HL-60 (cell line): ENCODE measurements around the genes GRM7, RAD18 and BRPF1.

- RRBS, result 39% methylated on average over 10 of the region's 49 CpGs
These were observed at the start of gene GRM7 for GRCh38 chr3:6860580-6861309. GRM7 (plus strand) TSS chr3:6861115.

- RRBS, result 23% methylated on average over 8 of the region's 30 CpGs
These were observed 1.7 kb downstream of the GRM7 start for GRCh38 chr3:6862571-6863063.

GRCh38 chr3:8460923-8461509 is 40.6 kb upstream of the LMCD1 start:
- RRBS, result no CpG with 5 or more reads among the region's 3 CpGs

DNA sequence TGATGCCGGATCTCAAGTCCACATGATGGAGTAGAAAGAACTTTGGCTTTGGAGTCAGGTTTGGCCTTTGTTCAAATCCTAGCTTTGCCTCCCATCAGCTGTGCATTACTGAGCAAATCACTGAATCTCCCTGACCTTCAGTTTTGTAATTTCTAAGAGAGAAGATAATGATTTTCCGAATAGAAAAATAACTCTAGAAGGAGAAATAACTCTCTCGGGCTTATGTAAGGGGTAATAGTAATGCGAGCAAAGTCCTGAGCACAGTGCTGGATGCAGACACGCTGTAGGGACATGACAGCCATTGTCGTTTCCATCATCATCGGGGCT is 59.9 kb downstream of the LMCD1 start:
- RRBS, result no CpG with 5 or more reads among the region's 7 CpGs

GRCh38 chr3:8580733-8581288 is 63.8 kb downstream of the SSUH2 start:
- RRBS, result 20% methylated on average over 1 of the region's 8 CpGs

- RRBS, result no CpG with 5 or more reads among the region's 9 CpGs
These were observed 7.3 kb upstream of the SSUH2 start for GRCh38 chr3:8651877-8652390.

DNA sequence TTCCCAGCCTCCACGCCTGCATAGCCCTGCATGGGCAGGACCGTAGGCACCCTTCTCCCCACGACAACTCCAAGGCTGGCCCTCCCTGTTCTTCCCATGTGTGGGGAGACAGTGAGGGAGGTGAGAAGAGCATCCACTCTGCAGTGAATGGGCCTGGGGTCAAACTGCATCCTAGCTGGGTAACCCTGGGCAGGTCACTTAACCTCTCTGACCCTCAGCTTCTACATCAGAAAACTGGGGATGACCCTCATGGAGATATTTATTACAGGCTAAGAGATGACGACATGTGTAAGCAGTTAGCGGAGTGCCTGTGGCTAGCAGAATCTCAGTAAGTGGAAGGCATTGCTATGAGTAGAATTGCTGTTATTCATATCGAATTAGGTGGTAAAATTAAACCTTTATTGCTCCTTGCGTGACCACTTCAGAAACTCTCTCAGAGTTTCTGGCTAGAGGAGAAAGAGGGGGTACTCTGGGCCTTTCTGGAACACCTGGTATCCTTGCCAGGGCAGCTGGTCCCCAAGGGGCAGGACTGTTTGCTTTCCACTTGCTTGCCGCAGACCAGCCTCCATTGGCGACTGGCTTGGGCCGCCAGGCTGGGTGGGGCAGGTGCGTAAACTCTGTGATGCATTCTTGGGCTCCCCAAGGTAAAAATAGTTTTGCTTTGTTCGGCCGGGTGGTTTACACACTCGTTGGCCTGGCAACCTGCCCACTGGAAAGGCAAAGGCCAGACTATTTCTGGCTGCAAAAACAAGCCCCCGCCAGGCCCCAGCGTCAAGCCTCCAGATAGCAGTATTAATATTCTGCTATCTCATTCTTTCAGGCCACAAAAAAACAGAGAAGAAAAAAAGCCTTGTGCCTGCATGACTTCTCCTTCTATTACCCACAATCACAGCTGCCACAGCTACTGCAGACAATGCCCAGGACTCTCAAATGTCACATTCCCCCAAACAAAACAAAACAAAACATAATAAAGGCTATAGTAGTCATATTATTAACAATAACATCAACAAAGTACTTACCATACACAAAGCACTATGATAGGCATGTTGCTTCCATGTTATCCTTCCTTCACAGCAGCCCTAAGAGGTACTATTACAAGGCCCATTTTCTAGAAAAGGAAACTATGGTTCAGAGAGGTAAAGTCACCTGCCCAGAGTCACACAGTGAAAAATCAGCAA is 13.7 kb upstream of the SSUH2 start:
- RRBS, result no CpG with 5 or more reads among the region's 16 CpGs

GRCh38 chr3:8962877-8963906 is at the start of gene RAD18:
RAD18 (minus strand) TSS chr3:8963472.
- RRBS, result 3% methylated on average over 25 of the region's 52 CpGs

GRCh38 chr3:8981567-8982107 is 18.4 kb upstream of the RAD18 start:
- RRBS, result no CpG with 5 or more reads among the region's 11 CpGs

GRCh38 chr3:9049271-9049774 is 86.1 kb upstream of the RAD18 start:
- RRBS, result no CpG with 5 or more reads among the region's 8 CpGs

DNA sequence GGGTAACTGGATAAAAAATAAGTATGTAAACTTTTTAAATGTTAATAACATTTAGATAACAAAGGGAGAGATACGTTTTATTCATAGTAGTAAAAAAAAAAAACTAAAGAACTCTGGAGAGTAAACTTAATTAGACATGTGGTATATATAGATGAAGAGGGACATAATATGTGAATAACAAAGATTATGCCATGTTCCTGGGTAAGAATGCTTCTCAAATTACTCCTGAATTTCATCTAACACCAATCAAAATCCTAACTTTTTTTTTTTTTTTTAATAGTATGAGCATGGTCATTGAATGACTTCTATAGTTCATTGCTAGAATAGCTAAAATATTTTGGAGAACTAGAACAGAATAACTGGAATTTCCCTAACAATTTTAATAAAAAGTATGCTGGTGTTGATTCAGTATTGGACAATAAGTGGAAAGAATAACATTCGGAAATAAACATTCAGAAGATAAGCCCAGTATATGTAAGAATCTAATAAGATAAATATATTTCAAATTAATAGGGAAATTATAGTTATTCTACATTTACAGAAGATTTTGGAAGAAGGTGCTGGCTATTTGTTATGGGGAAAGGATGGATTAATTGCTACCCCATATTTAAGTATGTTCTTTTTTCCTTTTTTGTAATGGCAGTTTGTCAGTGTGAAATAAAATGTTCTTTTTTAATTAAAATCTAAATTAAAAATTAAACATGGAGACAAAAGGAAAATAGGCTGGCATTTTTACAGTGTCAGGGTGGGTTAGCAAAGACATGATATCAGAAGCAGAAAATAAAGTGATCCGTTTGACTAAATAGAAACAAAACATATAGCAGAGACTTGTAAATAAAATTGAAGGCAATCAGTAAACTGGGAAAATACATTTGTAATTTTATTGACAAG is 63.0 kb downstream of the SETD5 start:
- RRBS, result no CpG with 5 or more reads among the region's 3 CpGs

- RRBS, result no CpG with 5 or more reads among the region's 5 CpGs
These were observed 75.9 kb downstream of the LHFPL4 start for GRCh38 chr3:9477788-9478122.

- RRBS, result no CpG with 5 or more reads among the region's 9 CpGs
These were observed 27.0 kb upstream of the CPNE9 start for GRCh38 chr3:9676453-9677282.

DNA sequence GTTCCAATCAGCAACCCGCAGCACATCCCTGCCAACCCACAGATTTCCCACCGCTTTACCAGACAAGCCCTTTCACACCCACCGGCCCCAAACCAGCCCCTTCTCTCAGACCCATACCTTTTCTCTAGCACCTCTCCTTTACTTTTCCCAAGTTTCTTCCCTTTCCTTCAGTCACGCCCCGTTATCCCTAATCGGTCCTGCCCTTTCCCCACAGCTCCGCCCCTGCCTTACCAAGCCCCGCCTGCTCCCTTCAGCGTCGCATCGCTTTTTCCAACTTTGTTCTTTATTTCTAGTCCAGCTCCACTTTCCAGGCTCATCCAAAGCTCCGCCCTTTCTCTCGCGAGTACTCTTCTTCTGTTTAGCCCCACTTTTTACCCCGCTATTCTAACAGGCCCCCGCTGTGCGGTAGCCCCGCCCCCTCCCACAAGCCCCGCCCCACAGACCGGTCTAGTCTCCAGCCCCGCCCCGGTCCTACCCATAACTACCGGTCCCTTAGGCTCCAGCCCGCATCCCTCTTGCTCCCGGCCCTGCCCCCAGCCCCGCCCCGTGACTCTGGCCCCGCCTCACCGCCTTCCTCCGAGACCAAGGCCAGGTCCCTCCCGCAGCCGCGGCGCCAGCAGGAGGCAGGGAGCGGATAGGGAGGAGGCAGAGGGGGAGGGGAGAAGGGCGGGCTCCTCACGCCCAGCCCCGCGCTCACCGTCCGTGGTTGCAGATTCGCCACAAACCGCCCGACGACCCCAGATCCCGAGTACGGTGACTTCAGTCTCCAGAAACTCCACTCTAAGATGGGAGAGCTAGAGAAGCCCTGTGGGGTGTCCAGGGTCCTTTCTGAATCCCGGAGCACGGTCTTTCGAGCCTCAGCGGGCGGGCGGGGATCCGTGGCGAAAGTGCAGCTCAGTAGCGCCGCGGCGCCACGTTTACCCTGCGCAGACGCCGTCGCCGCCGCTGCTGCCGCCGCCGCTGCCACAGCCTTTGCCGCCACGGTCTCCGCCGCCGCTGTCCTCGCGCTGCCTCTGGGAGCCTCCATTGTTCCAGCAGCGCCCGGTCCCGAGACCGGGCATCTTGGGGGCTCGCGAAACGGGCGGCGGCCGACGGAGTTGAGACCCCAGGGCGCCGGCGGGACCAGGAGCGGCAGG is at the start of gene BRPF1:
Gene BRPF1 (plus strand): TSS at position 920 of the 1,136 bp plus-strand sequence.
- RRBS, result 3% methylated on average over 12 of the region's 91 CpGs

GRCh38 chr3:9765835-9766562 is 3.7 kb downstream of the CAMK1 start:
- RRBS, result no CpG with 5 or more reads among the region's 7 CpGs

DNA sequence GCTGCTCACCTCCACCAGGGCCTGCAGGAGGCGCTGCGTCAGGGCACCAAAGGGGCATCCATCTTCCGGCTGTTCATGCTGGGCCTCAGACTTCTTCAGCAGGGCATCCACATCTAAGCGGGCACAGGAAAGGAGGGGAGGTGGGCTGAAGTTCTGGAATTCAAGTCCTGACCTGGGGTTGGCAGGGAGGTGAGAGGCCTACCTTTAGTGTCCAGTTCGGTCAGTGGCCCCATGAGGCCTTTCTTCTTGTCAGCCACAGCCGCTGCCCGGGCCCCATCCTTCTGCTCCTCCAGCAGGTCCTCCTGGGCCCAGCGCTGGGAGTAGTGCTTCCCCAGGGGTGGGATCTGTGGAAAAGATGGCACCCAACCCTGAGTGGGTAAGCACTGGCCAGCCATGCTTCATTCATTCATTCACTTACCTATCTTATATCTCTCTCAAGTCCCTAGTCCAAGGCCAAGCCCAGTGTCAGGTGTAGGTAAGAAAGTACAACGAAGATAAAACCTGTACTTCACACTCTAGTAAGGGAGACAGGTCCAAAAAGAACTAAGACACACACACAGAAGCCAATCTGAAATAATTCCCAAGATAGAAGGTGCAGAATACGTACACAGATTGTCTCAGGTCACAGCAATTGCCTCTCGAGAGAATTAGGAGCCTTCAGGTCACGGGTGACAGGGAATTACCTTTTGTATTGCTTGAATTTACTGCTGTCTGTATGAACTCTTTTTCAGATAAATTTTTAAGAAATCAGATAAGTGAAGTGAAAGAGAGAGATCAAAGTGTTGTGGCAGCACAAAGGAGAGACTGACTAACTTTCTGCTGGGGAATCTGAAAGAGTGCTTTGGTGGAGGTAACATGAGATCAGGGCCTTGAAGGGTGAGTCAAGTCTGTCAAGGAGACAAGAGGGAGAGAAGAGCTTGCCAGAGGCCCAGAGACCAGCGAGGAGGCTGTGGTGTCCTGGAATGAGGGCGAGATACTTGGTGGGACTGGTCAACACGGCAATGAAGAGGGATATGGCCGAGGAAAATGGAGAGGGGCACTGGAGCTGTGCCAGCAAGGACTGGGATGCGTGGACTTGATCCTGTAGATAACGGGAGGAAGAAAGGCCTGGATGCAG is 4.9 kb downstream of the TADA3 start:
- RRBS, result no CpG with 5 or more reads among the region's 18 CpGs